Endothelial cell of umbilical vein (primary cell): ENCODE measurements around a stretch of chr12.

DNA sequence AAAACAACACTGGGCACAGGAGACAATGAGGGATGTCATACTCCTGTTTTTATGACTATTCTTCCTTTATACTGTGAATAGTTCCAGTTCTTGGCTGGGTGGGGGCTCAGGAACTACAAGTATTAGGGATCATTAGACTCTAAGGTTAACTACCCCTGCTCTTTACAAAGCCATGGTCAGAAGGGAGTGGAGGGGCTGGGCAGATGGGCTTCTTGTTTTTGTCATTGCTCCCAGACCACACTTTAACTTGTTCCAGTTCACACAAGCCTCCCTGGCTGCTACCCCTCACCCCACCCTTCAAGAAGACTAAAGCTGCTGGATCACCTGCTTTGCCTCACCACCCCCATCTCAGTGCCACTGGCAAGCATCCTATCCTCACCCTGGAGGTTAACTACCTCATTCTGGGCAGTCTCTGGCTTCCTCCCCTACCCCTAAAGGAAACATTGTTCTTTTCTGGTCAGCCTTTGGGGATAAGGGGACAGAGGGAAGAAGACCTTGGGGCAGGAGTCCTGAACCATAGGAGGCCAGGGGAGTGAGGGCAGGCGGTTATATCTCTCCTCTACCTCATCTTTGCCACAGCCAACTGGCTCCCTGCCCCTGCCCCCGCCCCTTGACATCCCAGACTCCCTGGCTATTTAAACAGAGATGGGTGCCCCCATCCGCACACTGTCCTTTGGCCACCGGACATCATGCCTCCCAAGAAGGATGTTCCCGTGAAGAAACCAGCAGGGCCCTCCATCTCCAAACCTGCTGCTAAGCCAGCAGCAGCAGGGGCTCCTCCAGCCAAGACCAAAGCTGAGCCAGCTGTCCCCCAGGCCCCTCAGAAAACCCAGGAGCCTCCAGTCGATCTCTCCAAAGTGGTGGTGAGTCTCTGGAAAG, 1.1 kb downstream of the MYL6B start:
- PRO-cap = no peak
CAGE:
- cytosol, long polyA minus RNA = no peak
- cytosol, long polyA plus RNA = no peak
- long polyA plus RNA = no peak
- nucleus, long polyA minus RNA = no peak
- nucleus, long polyA plus RNA = no peak

GRCh38 chr12:56169456-56170588, 11.7 kb downstream of the MYL6 start:
- PRO-cap = no peak
CAGE:
- cytosol, long polyA minus RNA = no peak
- cytosol, long polyA plus RNA = no peak
- long polyA plus RNA = no peak
- nucleus, long polyA minus RNA = no peak
- nucleus, long polyA plus RNA = no peak

DNA sequence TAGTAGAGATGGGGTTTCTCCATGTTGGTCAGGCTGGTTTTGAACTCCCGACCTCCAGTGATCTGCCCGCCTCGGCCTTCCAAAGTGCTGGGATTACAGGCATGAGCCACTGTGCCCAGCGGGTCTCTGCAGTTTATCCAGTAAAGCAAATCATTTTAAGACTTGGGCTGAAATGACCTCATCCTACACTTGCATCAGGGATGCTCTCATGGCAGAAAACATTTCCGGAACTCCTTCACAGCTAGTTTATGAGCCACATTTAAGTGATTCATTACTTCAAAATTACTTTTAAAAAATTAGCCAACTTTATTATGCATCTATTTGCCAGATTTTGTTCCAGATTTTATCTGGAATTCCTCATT, 7.5 kb upstream of the SMARCC2 start:
- PRO-cap = bidirectional peak, plus-strand start outside the sequence, minus-strand start at position 128 of the sequence
CAGE:
- cytosol, long polyA minus RNA = no peak
- cytosol, long polyA plus RNA = no peak
- long polyA plus RNA = no peak
- nucleus, long polyA minus RNA = no peak
- nucleus, long polyA plus RNA = no peak

DNA sequence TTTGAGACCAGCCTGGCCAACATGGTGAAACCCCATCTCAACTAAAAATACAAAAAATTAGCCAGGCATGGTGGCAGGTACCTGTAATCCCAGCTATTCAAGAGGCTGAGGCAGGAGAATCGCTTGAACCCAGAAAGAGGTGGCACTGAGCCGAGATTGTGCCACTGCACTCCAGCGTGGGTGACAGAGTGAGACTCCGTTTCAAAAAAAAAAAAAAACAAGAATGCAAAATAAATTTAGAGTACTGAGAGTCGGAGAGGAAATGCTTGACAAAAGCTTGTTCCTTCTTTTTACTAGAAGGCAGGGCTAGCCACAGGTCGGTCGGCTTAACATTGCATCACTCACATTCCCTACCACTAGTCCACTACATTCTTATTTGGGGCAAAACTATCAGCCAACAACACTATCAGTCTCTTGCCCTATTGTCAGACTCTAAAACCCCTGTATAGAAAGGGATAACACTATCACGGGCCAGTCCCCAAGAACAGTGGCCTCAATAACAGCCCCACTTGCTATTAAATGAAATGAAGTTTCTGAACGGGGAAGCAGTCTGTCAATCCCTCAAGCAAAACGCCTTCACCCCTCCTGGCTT, 1.1 kb downstream of the RNF41 start:
- PRO-cap = unidirectional peak, plus-strand start at position 293 of the sequence
CAGE:
- cytosol, long polyA minus RNA = no peak
- cytosol, long polyA plus RNA = no peak
- long polyA plus RNA = no peak
- nucleus, long polyA minus RNA = no peak
- nucleus, long polyA plus RNA = no peak

DNA sequence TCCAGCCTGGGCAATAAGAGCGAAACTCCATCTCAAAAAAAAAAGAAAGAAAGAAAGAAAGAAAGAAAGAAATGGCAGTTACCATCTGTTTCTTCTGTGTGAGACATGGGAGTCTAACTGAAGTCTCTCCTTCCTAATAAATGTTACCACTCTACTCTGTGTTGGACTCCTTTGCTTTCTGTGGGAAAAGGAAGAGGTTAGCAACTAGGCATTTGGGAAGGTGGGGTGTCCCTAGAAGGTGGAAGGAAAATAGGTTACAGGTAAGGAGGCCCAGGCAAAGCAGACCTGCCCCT, 204 bp upstream of the SLC39A5 start:
- PRO-cap = no peak
CAGE:
- cytosol, long polyA minus RNA = no peak
- cytosol, long polyA plus RNA = no peak
- long polyA plus RNA = no peak
- nucleus, long polyA minus RNA = no peak
- nucleus, long polyA plus RNA = no peak

DNA sequence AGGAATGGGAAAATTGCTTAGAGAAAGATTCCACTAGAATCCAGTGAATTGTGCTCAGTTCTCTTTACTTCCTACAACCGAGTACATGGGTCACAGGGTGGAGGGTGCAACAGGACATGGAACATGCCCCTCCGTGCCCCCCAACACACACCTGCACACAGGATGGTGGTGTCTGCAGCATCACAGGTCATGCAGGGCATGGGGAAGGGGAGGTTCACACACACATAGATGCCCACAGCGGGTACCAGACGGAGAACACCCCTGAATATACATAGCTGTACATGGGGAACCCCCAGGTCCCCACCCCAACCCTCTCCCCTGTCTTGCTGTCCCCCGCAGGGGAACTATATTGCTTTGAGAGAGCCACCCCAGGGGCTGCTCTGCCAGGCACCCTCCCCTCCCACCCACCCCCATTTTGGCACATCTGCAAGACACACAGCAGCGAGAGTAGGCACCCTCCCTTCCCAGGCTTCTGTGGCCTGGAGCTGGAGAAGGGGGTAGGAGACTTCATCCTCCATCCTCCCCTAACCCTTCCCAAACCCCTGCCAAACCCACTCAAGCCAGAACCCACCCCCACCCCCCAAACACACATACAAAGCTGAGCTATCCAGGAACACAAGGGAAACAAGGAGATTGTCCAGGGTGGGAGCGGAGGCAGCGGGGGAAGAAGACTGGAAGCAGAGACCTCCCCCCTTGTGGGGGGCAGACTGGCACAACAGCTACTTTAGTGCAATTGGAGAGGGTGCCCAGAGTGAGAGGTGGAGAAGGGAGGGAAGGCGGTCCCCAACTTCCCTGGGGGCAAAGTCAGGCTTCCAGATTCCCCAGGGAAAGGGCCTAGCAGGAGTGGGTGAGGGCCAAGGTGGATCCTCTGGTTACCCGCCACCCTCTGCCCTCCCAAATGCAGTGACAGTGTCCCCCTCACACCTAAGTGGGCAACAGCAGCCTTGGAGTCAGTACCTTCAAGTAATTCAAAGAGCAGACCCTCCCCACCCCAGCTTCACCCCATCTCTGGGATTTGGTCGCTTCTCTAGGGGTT, 8.6 kb downstream of the SLC39A5 start:
- PRO-cap = no peak
CAGE:
- cytosol, long polyA minus RNA = no peak
- cytosol, long polyA plus RNA = no peak
- long polyA plus RNA = no peak
- nucleus, long polyA minus RNA = no peak
- nucleus, long polyA plus RNA = start-site peak on the minus strand centred at position 132 of the sequence, 27 bp wide, 16 and 19 reads in 2 replicates; start-site peak on the minus strand centred at position 551 of the sequence, 162 bp wide, 17 and 15 reads in 2 replicates

GRCh38 chr12:56314543-56315263, 1.1 kb downstream of the CNPY2 start:
- PRO-cap = unidirectional peak, plus-strand start at chr12:56315136
CAGE:
- cytosol, long polyA minus RNA = no peak
- cytosol, long polyA plus RNA = no peak
- long polyA plus RNA = no peak
- nucleus, long polyA minus RNA = start-site peak on the minus strand at chr12:56314850-56315224, 89 reads
- nucleus, long polyA plus RNA = no peak

DNA sequence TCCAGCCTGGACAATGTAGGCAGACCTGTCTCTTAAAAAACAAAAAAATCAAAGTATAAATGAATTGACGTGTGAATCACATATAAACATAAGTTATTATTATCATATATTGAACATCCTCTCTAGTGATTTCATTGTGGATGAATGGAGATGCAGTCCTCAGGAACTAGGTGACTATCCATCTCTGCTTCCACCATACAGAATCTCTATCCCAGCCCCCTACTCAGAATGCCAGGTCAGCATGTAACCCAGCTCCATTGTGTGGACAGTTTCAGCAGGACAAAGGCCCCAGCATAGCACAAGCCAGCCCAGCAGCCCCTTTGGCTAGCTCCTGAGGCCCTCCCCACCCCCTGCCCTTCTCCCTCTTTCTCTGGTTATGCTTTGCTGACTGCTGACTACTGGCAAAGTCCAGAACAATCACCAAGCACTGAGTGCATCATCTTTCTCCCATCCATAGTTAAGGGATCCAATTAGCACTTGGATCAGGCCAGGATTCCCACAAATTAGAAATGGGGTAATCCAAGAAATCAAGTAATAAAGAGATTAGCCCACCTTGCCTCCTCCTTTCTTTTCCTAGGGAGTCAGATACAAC, 5.8 kb upstream of the SPRYD4 start:
- PRO-cap = no peak
CAGE:
- cytosol, long polyA minus RNA = no peak
- cytosol, long polyA plus RNA = no peak
- long polyA plus RNA = no peak
- nucleus, long polyA minus RNA = no peak
- nucleus, long polyA plus RNA = no peak

DNA sequence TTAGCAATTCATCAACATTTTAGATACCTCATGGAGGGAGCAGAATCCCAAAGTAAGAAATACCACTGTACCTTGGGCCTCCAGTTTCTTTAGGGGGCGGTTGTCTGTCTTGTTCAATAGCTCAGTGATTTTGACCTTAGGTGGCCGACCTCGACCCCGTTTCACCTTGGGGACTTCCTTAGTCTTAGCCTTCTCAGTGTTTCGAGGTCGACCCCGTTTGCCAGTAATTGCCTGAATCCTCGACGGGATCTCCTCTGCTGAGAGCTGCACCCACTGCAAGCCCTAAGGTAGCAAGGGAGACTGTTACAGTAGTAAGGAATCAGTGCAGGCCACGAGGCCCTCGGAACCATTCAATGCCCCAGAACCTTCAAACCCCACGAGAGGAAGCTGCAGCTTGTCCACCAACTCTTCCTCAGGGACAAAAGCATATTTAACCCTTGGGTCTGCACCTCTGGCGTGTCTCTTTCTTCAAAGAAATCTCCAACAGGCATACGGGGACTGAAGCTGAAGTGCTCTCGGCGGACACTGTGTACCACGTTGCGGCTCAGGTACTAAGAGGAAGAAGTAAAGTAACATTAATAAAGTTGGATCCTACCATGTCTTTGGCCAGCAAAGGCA, 20.4 kb downstream of the BAZ2A start:
- PRO-cap = no peak
CAGE:
- cytosol, long polyA minus RNA = no peak
- cytosol, long polyA plus RNA = no peak
- long polyA plus RNA = no peak
- nucleus, long polyA minus RNA = no peak
- nucleus, long polyA plus RNA = no peak

DNA sequence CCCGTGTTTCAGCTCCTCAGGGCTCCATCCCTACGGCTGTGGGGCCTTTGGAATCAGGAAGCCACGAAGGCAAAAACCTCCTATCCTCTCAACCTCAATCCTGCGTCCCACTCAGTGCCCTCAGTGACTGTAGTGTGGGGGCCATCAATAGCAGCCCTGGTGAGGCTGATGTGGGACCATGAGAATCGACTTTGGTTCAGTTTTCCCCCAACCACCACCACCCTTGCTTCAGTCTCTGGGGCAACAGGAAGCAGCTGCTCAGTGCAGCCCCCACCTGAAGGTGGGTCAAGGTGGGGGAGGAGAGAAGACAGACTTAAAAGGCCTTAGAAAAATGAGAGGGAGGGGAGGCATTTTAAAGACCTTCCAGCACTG, 5.3 kb upstream of the BAZ2A start:
- PRO-cap = no peak
CAGE:
- cytosol, long polyA minus RNA = no peak
- cytosol, long polyA plus RNA = no peak
- long polyA plus RNA = no peak
- nucleus, long polyA minus RNA = no peak
- nucleus, long polyA plus RNA = no peak

- PRO-cap = no peak
CAGE:
- cytosol, long polyA minus RNA = no peak
- cytosol, long polyA plus RNA = no peak
- long polyA plus RNA = no peak
- nucleus, long polyA minus RNA = no peak
- nucleus, long polyA plus RNA = no peak
These were observed 5.7 kb upstream of the BAZ2A start for GRCh38 chr12:56635821-56636277.

DNA sequence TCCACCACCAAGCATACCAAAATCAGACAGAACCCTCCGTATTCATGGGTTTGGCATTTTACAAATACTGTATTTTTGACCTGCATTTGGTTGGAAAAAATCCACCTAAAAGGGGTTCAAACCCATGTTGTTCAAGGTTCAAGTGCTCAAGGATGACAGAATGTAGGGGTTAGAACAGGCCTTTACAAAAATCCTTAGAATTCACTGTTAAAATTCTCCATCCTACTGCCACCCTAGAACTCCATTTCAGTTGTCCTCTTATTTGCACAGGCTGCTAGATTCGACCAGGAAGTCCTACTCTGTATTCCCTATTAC, 15.1 kb upstream of the ATP5F1B start:
- PRO-cap = no peak
CAGE:
- cytosol, long polyA minus RNA = no peak
- cytosol, long polyA plus RNA = no peak
- long polyA plus RNA = no peak
- nucleus, long polyA minus RNA = no peak
- nucleus, long polyA plus RNA = no peak

- PRO-cap = bidirectional peak, plus-strand start at chr12:56688557, minus-strand start at chr12:56688174; bidirectional peak, plus-strand start at chr12:56688751, minus-strand start at chr12:56688798
CAGE:
- cytosol, long polyA minus RNA = no peak
- cytosol, long polyA plus RNA = no peak
- long polyA plus RNA = no peak
- nucleus, long polyA minus RNA = start-site peak on the plus strand at chr12:56688537-56688617, 27 reads
- nucleus, long polyA plus RNA = no peak
These were observed 495 bp upstream of the PTGES3 start for GRCh38 chr12:56688420-56689138.

DNA sequence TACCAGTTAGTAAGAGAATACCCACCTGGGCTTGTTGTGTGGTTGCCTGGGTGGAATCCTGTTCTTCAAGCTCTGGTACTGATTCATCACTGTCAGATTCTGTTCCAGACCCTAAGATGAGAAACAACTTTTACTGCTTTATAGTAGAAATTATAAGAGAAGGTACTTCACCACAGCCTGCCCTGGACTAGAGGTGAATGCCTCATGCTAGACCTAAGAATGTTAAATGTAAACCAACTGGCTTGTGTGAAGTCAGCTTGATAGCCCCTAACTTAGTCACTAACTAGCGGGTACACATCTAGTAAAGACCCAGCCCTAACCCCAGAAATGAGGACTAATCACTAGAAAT, 10.5 kb downstream of the NACA start:
- PRO-cap = no peak
CAGE:
- cytosol, long polyA minus RNA = no peak
- cytosol, long polyA plus RNA = no peak
- long polyA plus RNA = no peak
- nucleus, long polyA minus RNA = no peak
- nucleus, long polyA plus RNA = no peak

DNA sequence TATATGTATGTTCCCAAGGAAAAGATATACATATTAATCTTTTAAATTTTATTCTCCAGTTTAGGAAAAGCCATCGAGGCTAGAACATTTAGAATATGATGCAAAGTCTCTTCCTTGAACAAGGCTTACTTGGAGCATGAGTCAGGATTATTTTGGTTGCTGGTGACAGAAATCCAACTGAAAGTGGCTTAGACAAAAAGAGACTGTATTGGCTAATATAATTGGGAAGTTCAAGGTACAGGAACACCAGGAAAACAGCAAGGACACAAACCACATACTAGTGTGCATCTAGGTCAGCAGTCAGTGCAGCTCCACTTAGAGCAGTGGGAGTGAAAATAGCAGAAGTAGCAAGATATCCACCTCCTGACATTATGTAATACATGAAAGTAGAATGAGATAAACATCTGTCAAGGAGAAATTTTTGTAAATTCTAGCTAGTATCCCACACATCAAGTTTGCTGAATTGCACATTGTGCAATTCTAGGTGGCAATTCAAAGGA, 57.1 kb downstream of the SDR9C7 start:
- PRO-cap = no peak
CAGE:
- cytosol, long polyA minus RNA = no peak
- cytosol, long polyA plus RNA = no peak
- long polyA plus RNA = no peak
- nucleus, long polyA minus RNA = no peak
- nucleus, long polyA plus RNA = no peak

DNA sequence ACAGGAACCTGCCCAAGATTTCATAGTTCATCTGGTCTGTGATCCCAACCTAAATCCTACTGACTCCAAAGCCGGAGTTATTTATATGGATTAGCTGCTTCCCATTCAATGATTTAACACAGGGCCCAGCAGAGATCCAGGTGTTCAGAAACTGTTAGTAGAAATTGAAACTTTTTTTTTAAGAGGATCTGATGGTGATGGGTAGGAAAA, 789 bp upstream of the NEMP1 start:
- PRO-cap = no peak
CAGE:
- cytosol, long polyA minus RNA = no peak
- cytosol, long polyA plus RNA = no peak
- long polyA plus RNA = no peak
- nucleus, long polyA minus RNA = no peak
- nucleus, long polyA plus RNA = no peak

GRCh38 chr12:57146719-57147785, 18.8 kb downstream of the LRP1 start:
- PRO-cap = no peak
CAGE:
- cytosol, long polyA minus RNA = no peak
- cytosol, long polyA plus RNA = no peak
- long polyA plus RNA = no peak
- nucleus, long polyA minus RNA = no peak
- nucleus, long polyA plus RNA = no peak

DNA sequence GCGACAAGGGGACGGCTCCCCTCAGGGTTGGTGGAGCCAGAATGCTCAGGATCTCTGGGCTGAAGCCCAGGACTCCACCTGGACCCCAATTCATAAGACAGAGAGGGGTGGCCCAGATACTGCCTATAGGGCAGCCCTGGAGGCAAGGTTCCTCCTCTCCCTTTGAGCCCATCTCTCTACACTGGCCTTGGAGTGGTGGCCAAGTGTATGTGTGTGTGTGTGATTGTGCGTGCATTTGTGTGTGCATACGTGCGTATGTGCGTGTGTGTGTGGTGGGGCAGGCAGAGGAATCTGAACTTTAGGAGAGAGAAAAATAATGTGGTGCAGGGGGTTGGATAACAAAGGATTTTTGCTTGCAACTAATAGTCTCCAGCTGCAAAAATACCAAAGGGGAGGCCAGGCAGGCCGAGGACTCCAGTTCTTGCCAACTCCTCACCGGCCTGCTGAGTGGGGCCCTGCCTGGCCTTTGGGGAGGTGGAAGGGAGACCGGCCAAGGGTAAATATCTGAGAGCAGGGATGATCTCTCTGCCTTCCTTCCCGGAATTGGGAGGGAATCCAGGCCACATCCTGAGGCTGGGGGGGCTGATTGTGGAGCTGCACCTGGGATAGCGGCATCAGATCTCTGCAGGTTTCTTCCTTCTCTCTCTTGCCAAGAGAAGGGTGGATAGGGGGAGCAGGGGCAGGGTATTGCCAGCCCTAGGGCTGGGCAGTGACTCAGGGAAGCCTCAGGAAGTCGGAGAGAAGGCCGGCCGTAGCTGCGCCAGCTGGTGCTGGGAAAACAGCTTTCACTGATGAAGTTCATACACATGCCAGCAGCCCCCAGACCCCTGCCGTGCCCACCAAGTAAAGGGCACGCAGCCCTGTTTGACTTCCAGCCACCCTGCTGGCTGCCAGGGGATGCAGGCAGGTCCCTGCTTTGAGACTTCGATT, 23.5 kb downstream of the LRP1 start:
- PRO-cap = no peak
CAGE:
- cytosol, long polyA minus RNA = no peak
- cytosol, long polyA plus RNA = no peak
- long polyA plus RNA = no peak
- nucleus, long polyA minus RNA = no peak
- nucleus, long polyA plus RNA = no peak

GRCh38 chr12:57208545-57209045, 8.0 kb upstream of the NXPH4 start:
- PRO-cap = no peak
CAGE:
- cytosol, long polyA minus RNA = no peak
- cytosol, long polyA plus RNA = no peak
- long polyA plus RNA = no peak
- nucleus, long polyA minus RNA = no peak
- nucleus, long polyA plus RNA = no peak

- PRO-cap = no peak
CAGE:
- cytosol, long polyA minus RNA = no peak
- cytosol, long polyA plus RNA = no peak
- long polyA plus RNA = no peak
- nucleus, long polyA minus RNA = no peak
- nucleus, long polyA plus RNA = no peak
These were observed 3.0 kb downstream of the NDUFA4L2 start for GRCh38 chr12:57233822-57234398.